Skeletal muscle satellite cell (primary cell): ENCODE results near the gene CISH.

GRCh38 chr3:49726161-49726890 lies 2.6 kb upstream of the GMPPB start:
- CAGE, long polyA plus RNA = no peak

DNA sequence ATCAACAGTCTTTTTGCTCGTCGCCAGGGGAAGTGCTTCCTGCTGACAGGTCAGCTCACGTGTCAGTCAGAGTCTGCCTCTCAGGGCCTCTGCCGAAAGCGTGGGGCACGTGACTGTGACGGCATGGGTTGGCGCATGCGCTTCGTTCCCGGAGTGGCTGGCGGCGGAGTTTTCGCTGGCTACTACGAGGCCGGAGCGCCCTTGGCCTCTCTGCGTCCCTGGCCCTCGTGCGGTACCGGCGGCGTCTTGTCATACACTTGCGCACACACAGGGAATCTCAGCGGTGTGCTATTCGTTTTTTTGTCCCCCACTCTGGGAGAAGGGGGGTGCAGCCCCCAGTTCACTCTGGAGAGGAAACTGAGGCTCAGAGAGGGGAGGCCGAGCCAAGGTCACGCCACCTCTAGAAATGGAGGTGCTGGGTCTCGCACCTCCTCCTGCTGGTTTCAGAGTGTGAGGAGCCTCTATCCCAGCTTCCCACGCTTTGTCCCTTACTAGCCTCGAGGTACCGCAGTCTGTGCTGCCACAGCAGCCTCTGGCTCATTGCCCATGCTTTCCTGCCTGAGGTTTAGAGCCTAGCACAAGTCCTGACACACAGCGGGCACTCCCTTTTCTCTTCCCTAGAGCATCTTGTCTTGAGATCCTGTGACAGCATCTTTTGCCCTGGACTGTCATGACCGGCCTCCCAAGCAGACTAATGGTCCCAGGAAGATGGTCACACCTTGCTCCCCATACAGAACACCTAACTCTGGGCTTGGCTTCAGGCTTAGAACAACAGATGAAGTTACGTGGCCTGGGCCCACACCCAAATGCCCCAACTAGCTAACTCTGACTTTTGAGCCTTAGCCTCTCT lies 502 bp upstream of the IP6K1 start:
- CAGE, long polyA plus RNA = no peak

- CAGE, long polyA plus RNA = no peak
These were observed 2.1 kb downstream of the INKA1 start for GRCh38 chr3:49804761-49805867.

DNA sequence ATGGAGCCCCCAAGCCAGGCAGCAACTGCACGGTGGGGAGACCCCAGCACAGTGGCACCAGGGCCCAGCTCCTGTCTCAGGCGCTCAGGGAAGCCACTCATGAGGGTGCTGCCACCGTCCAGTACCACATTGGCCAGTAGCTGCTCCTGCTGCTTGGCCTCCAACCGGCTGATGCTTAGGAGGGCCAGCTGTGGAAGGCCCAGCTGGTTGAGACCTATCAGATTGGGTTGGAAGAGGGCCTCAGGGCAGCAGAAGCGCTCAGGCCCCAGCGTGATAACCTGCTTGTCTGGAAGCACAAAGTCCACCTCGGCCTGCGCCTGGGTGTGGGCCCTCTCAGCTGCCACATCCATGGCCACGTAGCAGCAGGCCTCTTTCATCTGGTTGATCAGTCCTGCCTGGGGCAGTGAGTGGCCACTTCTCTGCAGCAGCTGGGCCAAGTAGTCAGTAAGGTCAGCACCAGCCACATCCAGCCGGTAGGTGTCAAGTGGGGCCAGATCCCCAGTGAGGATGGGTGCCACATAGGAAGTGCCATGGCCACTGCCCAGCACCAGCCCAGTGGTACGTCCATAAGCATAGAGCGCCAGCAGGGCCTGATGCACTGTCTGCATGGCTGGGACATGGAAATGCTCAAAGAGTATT lies 3.9 kb upstream of the CAMKV start:
- CAGE, long polyA plus RNA = no peak

DNA sequence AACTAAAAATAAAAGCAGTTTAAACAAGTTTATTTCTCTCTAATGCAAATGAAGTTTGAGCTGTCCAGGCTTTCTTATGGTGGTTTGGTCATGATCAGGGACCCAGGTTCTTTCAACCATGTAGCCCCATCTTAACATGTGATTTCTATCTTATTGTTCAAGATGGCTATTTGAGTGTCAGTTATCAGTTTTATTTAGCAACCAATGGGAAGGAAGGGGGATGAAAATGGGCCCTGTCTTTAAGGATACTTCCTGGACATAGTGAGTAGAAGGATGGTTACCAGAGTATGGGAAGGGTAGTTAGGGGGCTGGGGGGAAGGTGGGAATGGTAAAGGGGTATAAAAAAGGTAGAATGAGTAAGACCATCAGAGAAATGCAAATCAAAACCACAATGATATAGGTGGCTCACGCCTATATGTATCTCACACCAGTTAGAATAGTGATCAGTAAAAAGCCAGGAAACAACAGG lies 58.1 kb upstream of the RBM5 start:
- CAGE, long polyA plus RNA = no peak

- CAGE, long polyA plus RNA = no peak
These were observed 26.7 kb downstream of the RBM5 start for GRCh38 chr3:50115219-50116046.

GRCh38 chr3:50127954-50128544 lies 27.1 kb upstream of the SEMA3F start:
- CAGE, long polyA plus RNA = no peak

DNA sequence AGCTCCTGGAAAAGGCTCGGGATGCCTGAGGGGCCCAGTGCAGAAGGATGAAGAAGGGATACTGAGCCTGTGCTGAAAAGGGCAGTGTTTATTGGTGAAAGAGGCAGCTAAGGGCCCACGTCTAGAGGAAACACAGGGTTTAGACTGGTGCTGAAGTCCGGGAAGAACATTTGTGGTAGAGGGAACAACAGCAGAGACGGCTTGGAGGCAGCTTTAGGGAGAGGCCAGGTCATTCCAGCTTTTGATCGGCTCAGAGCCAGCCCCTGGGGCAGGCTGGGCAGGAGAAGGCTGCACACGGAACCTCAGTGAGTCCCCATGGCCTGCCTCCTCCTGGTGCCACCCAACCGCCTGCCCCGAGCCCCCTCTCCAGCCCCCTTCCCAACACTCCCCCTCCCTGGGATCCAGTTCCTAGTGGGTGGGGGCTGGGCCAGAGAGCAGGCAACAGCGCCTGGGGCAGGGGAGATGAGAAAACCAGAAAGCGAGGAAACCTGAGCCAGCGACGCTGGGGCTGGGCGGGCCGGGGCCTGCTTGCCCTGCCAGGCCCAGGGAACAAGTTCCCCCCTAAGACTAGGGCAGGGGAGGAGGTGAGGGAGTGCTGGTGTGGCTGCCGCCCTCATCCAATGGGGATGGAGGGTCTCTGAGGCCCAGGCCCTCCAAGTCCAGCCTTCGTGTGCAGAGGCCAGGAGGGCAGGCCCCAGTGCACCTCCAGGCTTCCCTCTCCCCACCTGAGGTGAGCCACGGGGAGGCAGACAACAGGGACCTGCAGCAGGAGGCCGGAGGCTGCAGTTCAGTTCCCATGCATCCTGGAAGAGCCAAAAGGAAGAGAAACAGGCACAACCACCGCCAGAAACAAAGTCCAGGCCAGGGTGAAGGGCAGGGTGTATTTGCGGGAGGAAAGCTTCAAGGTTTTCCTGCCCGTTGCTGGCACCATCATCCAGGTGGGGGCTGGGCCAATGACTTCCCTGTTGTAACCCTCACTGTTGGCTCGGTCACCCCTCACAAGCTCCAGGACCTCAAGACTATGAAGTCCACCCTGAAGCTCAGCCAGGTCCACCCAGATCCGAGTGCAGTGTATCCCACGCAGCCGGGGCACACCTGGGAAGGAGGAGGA lies 4.1 kb upstream of the SEMA3F start:
- CAGE, long polyA plus RNA = no peak

GRCh38 chr3:50173624-50174229 lies 17.7 kb upstream of the GNAT1 start:
- CAGE, long polyA plus RNA = no peak

- CAGE, long polyA plus RNA = no peak
These were observed 4.2 kb downstream of the GNAT1 start for GRCh38 chr3:50195318-50196257.

DNA sequence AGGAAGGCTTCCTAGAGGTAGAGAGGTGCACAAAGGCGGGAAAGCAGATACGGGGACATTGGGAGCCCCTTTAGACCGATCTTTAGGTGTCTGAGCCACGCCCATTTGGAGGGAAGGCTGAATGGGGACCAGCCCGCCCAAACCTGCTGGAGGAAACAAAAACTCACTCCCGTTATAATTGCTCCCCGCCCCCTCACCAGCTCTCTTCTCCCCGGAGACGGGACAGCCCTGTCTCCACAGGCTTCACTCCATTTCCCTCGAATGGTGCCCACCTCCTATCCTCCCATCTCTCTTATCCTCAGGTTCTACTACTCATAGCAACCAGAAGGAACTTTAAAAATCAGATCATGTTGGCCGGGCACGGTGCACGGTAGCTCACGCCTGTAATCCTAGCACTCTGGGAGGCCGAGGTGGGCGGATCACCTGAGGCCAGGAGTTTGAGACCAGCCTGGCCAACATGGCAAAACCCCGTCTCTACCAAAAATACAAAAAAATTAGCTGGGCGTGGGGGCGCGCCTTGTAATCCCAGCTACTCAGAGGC lies 8.0 kb upstream of the GNAI2 start:
- CAGE, long polyA plus RNA = no peak

- CAGE, long polyA plus RNA = no peak
These were observed 15.9 kb downstream of the GNAI2 start for GRCh38 chr3:50251888-50252276.

DNA sequence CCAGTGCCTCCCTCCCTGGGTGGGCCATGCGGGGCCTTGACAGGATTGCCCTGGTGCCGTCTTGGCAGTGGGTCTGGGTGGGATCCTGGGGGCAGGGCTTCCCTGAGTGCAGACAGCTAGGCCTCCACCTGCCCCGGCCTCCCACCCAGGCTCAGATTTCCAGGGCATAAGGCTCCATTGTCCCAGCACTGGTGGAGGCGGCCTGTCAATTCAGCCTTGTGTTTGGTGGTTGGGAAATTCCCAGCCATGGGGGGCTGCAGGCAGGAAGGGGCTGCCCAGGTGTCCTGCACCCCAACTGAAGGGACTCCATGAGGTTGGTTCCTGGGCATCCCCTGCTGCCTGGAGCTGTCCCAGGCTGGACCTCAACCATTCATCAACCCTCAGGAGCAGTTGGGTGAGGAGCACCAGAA lies 8.2 kb upstream of the SEMA3B start:
- CAGE, long polyA plus RNA = no peak

DNA sequence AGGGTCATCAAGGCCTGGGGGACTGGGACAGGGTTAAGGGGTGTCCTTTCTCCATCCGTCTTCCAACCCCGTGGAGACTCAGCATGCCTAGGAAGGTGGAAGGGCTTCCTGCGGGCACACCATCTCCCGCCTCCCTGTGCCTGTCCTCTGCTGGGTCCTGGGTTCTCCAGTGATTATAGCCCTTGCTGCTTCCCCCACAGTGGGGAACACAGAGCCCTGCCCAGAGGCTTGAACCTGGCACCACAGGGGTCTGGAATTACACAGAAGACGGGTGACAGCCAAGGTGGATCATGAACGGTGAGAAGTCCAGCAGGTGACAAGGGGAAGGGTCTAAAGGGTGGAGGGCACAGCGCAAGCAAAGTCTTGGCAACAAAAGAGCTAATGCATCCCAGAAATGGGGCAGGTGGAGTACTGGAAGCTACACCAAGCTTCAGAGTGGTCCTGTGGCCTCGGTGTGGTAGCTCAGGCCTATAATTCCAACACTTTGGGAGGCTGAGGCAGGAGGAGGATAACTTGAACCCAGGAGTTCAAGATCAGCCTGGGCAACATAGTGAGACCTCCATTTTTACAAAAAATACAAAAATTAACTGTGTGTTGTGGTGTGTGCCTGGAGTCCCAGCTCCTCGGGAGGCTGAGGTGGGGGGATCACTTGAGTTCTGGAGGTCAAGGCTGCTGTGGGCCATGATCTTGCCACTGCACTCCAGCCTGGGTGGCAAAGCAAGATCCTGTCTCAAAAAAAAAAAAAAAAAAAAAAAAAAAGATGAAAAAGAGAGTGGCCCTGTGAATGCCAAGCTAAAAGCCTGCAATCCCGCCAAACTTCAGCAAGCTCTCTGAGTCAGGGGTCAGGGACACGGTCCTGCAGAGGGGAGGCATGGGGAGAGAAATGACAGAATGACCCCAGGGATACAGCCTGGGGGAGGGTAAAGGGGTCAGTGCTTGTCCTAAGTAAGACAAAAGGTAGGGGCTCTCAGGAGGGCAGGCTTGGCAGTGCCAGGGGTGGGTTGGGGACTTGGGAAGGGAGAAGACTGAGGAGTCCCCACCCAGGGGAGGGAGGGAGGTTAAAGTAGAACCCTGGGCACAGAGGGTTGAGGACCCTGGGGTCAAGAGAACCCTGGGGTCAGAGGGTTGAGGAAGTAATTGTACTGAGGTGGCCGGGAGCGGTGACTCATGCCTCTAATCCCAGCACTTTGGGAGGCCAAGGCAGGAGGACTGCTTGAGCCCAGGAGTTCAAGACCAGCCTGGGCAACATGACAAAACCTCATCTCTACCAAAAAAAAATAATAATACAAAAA lies 5.7 kb upstream of the SEMA3B start:
- CAGE, long polyA plus RNA = no peak

GRCh38 chr3:50336914-50337916 lies 3.4 kb downstream of the RASSF1 start:
- CAGE, long polyA plus RNA = no peak

GRCh38 chr3:50390569-50391133 lies 31.3 kb upstream of the TMEM115 start:
- CAGE, long polyA plus RNA = no peak

- CAGE, long polyA plus RNA = no peak
These were observed 15.1 kb downstream of the HEMK1 start for GRCh38 chr3:50584358-50584786.

DNA sequence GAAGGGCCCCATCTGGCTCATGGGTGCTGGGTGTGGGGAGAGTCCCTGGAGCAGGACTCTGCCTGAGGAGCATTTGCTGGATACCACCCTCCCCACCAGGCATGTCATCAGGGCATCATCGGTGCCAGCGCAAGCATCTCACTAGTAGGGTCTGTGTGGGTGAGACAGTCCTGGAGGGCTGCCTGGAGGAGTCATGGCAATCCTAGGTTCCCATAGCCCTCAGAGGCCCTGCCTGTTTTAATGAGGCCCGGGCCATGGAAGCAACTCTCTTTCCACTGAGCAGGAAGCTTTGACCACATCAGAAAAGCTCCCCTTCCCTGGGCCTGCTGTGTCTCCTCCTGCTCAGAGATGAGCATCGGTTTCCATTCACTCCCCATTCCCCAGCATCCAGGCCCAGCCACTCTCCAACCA lies 9.3 kb downstream of the CISH start:
- CAGE, long polyA plus RNA = no peak

GRCh38 chr3:50611462-50612418 lies at the start of gene CISH:
Gene CISH (minus strand): TSS chr3:50611774.
- CAGE, long polyA plus RNA = no peak

GRCh38 chr3:51024533-51025204 lies 349.9 kb downstream of the DOCK3 start:
- CAGE, long polyA plus RNA = no peak